Spinal cord (tissue), 3 donors: ENCODE measurements around the gene SRSF3.

DNA sequence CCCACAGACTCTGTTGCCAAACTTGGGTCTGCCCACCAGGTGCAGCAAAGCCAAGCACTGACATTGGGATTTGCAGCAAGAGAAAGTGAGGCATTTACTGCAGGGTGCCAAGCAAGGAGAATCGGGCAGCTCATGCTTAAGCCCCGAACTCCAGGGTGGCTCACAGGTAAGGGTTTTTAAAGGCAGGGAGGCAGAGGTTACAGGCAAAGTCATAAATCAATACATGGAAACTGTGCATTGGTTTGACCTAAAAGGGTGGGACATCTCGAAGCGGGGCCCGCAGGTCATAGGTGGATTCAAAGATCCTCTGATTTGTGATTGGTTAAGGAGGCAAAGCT is 25.1 kb upstream of the PNPLA1 start:
- PRO-cap, result no peak
- RAMPAGE, long total RNA, result no peak

DNA sequence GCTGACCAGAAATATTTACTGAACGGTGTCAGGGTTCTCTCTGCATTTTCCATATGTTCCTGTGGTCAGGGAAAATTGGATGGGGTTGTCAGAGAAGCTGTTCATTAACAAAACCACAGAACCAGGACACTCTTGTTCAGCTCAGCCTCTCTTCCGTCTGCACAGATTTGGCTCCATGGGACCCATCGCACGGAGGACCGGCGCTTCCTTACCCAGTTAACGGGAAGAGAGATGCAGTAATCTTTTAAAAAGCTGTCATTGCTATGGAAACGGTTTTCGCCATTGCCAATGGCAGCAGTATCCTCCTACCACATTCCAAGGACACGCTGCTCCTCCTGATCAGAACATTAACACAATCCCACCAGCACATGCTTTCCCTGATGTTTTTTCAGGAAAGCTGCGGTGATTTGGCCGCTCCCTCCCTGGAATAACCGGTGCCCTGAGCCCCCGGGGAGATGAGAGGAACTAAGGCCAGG is 2.9 kb downstream of the BNIP5 start:
- PRO-cap, result no peak
- RAMPAGE, long total RNA, result no peak

DNA sequence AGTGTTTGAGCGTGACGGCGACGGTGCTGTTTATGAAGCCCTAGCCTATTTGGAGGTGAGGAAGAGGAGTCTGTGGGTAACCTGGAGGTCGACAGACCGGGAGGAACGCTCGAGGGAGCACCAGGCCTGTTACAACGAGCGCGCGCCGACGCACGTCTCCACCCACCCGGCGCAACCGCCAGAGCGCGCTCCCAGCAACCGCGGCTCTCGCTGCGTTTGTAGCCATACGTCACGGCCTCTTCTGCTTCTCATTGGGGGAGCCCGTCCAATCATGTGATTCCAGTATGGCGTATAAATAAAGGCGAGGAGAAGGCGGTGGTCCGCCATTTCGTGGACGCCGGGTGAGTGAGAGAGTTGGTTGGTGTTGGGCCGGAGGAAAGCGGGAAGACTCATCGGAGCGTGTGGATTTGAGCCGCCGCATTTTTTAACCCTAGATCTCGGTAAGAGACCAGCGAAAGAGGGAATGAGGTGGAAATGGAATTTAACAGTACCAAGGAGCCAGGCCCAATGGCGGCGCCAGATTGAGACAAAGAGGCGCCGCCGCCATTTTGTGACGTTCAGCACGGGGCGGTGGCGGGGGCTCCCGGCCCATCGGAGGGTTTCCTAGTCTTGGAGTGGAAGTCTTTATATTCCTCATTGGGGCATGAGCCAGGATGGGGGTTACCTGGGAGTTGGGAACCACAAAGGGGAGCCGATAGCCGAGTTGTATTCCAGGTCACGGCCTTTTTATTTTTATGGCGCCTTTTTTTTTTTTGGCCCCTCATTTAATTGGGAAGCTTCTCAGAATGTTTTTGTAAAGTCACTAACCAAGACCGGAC is at the start of gene SRSF3:
Gene SRSF3, plus strand, starts transcription at position 321 of the 818 bp plus-strand sequence.
- PRO-cap, result unidirectional peak, plus-strand start at position 323 of the sequence
- RAMPAGE, long total RNA, result start-site peak on the plus strand centred at position 324 of the sequence, 7 bp wide, 517 and 370 reads in 2 replicates

- PRO-cap, result no peak
- RAMPAGE, long total RNA, result no peak
Observed at GRCh38 chr6:36623956-36624289, 29.8 kb downstream of the SRSF3 start.

- PRO-cap, result no peak
- RAMPAGE, long total RNA, result no peak
Observed at GRCh38 chr6:36768488-36768794, 70.8 kb downstream of the CPNE5 start.

GRCh38 chr6:36858352-36859230 is 16.0 kb downstream of the PPIL1 start:
- PRO-cap, result no peak
- RAMPAGE, long total RNA, result no peak

GRCh38 chr6:36867957-36868184 is 6.7 kb downstream of the PPIL1 start:
- PRO-cap, result no peak
- RAMPAGE, long total RNA, result no peak

- PRO-cap, result no peak
- RAMPAGE, long total RNA, result no peak
Observed at GRCh38 chr6:36873832-36874250, 762 bp downstream of the PPIL1 start.

- PRO-cap, result no peak
- RAMPAGE, long total RNA, result no peak
Observed at GRCh38 chr6:36970321-36970889, 15.6 kb downstream of the MTCH1 start.

DNA sequence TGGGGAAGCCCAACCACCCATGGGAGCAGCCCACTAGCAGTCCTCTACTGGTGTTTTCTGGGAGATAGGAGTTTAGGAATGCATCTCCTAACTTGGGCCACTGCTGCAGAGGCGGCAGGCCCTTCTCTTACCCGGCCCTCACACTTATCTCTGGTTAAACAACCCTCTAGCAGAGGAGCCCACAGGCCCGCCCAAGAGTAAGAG is 10.2 kb downstream of the MTCH1 start:
- PRO-cap, result no peak
- RAMPAGE, long total RNA, result no peak

- PRO-cap, result no peak
- RAMPAGE, long total RNA, result no peak
Observed at GRCh38 chr6:37007008-37007216, 1.5 kb downstream of the FGD2 start.

GRCh38 chr6:37015583-37016026 is 10.2 kb downstream of the FGD2 start:
- PRO-cap, result no peak
- RAMPAGE, long total RNA, result no peak

GRCh38 chr6:37077912-37078363 is 72.5 kb downstream of the FGD2 start:
- PRO-cap, result no peak
- RAMPAGE, long total RNA, result no peak

DNA sequence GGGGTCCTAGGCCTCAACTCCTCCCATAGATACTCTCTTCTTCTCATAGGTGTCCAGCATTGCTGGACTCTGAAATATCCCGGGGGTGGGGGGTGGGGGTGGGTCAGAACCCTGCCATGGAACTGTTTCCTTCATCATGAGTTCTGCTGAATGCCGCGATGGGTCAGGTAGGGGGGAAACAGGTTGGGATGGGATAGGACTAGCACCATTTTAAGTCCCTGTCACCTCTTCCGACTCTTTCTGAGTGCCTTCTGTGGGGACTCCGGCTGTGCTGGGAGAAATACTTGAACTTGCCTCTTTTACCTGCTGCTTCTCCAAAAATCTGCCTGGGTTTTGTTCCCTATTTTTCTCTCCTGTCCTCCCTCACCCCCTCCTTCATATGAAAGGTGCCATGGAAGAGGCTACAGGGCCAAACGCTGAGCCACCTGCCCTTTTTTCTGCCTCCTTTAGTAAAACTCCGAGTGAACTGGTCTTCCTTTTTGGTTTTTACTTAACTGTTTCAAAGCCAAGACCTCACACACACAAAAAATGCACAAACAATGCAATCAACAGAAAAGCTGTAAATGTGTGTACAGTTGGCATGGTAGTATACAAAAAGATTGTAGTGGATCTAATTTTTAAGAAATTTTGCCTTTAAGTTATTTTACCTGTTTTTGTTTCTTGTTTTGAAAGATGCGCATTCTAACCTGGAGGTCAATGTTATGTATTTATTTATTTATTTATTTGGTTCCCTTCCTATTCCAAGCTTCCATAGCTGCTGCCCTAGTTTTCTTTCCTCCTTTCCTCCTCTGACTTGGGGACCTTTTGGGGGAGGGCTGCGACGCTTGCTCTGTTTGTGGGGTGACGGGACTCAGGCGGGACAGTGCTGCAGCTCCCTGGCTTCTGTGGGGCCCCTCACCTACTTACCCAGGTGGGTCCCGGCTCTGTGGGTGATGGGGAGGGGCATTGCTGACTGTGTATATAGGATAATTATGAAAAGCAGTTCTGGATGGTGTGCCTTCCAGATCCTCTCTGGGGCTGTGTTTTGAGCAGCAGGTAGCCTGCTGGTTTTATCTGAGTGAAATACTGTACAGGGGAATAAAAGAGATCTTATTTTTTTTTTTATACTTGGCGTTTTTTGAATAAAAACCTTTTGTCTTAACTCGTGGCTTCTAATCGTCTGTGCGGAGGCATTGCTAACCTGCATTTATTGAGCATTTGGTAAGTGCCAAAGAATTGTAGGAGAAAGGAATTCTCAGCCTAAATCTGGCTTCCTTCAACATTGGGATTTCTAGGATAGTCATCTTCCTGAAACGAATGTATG is 4.8 kb downstream of the PIM1 start:
- PRO-cap, result no peak
- RAMPAGE, long total RNA, result no peak

DNA sequence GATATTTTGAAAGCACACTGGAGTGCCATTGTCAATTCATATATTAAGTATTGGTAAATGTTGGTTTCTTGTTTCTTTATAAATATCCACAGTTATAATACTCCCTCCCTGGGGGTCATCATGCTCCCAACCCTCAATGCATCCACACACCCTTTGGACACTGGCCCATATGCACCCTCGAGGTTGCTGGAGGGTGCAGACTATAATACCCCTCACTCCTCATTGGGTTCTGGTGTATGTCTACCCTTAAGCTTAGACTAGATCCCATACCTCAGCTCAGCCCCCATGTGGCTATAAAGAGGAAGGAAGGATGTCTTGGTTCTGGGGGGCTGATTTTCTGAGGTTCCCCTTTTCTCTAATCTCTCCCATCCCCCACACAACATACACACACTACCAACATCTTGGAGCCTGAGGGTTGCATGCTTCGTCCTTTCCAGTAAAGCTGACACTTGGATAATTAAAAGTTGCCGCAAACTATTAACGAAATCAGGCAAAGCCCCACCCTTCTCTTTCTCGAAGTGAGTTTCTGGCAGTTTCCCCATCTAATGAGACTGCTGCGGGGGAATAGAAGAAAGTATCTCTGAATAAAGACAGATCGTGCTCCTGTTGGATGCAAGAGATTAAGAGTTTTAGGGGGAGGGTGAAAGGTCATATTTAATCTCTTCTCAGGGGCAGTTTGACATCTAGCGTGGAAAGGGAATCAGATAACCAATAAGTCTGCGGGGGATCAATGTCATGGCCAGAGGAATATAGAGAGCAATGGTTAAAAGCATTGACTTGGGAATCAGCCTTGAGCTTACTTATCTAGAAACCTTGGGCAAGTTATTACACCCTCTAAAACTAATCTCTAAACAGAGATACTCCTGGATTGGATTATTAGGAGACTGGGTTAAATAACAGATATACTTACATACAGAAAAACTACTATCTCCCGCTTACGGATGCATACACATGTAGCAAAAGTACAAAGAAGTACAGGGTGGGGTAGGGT is 7.5 kb downstream of the PIM1 start:
- PRO-cap, result no peak
- RAMPAGE, long total RNA, result no peak

DNA sequence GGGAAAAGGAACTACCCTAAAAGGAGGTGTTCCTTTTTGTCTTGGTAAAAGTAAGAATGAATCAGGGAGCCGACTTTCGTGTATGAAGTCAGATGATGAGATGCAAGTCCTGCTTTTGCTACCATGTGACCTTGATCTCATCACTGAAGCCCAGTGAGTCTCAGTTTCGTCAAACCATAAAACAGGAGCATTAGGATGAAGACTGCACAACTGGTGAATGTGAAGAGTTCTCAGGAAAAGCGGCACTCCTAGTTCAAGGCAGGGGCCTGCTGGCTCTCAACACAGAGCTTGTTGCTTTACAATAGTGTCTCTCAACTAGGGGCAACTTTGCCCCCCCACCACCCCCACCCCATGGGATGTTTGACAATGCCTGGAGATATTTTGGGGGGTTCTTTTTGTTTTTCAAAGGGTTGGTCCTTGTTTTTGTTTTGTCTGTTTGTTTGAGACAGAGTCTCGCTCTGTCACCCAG is 40.9 kb downstream of the PIM1 start:
- PRO-cap, result no peak
- RAMPAGE, long total RNA, result no peak

- PRO-cap, result no peak
- RAMPAGE, long total RNA, result no peak
Observed at GRCh38 chr6:37283882-37284189, 25.9 kb upstream of the TMEM217 start.

GRCh38 chr6:37454607-37455164 is 21.7 kb downstream of the CMTR1 start:
- PRO-cap, result no peak
- RAMPAGE, long total RNA, result no peak

DNA sequence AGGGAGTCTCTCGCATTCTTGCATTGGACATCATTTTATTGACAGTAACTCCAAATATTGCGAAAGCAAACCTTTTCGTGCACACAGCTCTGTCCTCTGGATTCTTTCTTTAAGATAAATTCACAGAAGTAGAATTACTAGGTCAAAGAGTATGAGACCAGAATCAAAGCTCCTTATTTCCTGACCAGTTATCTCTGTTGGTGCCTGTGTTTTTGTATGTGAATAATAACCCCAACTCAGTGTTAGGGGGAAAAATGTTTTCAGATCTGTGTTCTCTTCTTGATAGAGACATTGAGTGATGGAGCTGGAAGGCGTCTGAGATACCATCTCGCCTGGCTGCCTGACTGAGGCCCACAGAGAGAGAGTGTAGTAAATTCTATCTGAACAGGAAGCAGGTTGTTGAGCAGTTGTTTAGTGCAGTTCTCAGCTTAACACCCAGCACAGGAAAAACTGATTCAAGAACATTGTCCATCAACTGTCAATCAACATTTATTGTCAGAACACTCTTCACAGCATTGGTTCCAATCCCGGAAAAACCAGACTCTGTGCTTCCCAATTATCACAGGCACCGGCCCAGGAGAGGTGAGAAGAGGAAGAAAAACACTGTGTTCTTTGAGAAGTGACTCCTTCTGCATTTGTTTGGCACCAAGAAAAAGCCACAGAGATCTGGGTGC is 2.2 kb upstream of the CCDC167 start:
- PRO-cap, result no peak
- RAMPAGE, long total RNA, result no peak

DNA sequence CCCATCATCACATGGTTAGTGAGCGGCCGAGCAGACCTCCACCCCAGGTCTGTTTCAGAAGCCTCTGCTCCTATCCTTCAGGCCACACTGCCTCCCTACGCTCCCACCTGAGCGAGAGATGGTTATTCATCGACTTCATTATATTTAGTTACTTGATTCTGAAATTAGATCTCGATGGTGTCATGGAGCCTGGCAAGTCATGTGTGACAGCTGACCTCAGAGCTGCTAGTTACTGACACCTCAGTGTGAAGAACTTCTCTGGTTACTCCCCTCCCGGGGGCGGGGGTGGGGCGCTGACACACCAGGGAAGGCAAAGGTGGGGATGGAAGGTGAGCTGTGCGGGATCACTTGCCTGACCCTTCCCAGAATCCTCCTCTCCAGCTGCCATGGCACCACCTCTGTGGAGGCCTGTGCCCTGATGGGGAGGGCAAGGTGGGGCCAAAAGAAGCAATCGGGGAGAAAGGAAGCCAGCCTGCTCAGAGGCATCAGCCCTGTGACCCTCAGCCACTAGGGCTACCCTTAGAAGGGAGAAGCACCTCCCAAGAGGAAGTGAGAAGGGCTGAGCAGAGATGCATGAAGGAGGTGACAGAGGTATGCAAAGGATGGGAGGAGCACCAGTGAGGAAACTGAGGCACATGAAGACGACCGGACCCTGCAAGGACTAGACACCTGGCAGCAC is 17.7 kb downstream of the MDGA1 start:
- PRO-cap, result no peak
- RAMPAGE, long total RNA, result no peak